Ureter (tissue), 1 donor: ENCODE measurements around a stretch of chr19.

DNA sequence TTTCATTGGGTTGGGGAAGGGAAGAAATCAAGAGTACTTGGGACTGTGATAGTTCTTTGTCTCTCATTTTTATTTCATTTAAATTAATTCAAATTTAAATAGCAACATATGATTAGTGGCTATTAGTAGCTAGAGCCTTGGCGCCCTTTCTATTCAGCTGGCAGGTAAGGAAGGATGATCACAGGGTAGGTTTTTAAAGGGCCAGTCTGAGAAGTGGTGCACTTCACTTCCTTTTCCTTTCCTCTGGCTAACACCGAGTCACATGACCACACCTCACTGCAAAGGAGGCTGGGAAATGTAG is 128.8 kb downstream of the TSHZ3 start:
- PRO-cap = no peak

- PRO-cap = no peak
Measured at GRCh38 chr19:31263288-31263805, 85.9 kb downstream of the TSHZ3 start.

DNA sequence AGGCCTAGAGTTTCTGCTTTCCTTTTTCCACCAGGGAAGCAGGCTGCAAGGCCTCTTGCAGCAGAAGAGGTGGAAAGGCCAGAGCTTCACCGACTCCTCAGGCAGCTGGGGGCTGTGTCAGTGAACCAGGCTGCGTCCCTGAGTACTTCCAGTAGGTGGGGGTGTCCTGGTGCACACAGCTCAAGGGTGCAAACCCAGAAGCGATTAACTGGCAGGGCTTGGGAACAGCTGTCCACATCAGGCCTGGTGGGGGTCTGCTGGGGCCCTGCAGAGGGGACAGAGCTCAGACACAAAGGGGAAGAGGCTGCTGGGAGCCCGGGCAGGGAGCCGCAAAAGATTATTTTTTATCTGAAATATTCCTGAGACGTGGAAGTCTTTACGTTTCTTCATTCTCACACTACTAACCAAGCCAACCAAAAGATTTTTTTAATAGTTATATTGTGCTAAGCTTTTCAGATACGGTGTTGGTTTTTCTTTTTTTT is 11.1 kb downstream of the TSHZ3 start:
- PRO-cap = no peak

GRCh38 chr19:31859490-31859820 is 486.0 kb upstream of the ZNF507 start:
- PRO-cap = no peak

DNA sequence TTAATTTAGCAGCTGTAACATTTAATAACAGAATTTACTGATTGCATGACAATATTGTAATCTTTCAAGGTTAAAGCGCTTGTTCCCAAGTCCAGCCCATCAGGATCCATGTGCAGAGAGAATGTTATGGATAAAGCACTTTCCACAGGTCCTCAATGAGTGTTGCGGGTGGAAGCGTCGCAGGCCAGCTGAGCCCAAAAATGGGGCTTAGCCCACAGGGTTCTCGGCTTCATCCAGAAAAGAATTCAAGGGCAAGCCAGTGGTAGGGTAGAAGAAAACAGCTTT is 455.7 kb upstream of the ZNF507 start:
- PRO-cap = no peak

GRCh38 chr19:32018102-32018724 is 327.2 kb upstream of the ZNF507 start:
- PRO-cap = no peak

DNA sequence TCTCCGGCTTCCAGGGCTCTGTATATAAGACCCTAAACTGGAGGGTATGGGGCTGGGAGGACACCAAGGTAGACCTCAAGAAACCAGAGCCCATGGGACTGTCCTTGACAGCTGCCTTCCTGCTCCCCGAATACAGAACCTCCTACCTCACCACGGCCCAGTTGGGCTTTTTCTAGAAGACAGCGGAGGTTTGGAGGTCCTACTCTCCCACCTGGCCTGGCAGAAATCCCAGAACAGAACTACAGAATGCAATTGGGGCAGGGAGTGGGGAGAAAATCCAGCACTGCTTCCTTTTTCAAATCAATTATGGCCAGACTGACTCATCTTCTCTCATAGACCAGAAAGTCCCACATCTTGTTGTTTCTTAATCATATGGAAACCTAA is 177.2 kb upstream of the ZNF507 start:
- PRO-cap = no peak

DNA sequence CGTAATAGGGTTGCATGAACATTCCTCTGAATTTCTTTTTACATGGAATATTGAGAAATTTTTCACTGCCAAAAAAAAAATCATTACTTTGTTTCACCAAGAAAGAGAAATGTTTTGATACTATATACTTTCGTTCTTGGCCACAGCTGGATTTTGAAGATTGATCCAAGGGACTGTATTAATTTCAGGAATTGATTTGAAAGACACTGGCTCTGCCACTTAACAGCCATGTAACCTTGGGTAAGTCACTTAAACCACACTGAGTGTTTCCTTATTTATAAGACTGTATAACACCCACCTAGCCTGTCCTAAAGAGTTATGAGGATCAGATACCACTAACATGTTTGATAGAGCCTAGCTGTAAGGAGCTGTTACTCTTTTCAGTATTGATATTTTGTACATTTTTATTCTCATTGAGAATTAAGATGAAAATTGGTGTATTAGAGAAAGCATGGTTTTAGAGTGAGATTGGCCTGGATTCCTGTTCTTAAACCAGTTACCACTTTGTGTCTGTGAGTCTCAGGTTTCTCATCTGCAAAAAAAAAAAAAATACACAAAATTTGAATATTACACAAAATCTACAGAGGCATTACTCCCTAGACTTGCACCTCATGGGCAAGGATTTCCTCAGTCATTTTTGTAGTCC is 1.8 kb downstream of the ZNF507 start:
- PRO-cap = no peak

DNA sequence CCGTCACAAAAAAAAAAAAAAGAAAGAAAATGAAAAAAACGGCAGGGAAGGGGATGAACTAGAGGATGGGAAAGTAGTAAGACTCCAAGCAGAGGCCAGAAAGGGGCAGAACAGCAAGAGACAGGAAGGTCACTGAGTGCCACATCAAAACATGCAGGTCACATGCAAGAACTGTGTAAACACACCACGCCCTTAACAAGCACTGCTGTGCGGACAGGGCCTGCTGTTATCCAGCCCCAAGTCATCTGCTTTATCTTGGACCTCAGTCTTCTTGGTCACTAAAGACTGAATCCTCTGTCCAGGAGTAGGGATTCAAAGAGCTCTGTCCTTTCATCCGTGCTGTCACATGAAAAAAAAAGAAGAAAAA is 5.0 kb downstream of the ANKRD27 start:
- PRO-cap = no peak

GRCh38 chr19:32928271-32929083 is 43.3 kb downstream of the CEP89 start:
- PRO-cap = no peak

DNA sequence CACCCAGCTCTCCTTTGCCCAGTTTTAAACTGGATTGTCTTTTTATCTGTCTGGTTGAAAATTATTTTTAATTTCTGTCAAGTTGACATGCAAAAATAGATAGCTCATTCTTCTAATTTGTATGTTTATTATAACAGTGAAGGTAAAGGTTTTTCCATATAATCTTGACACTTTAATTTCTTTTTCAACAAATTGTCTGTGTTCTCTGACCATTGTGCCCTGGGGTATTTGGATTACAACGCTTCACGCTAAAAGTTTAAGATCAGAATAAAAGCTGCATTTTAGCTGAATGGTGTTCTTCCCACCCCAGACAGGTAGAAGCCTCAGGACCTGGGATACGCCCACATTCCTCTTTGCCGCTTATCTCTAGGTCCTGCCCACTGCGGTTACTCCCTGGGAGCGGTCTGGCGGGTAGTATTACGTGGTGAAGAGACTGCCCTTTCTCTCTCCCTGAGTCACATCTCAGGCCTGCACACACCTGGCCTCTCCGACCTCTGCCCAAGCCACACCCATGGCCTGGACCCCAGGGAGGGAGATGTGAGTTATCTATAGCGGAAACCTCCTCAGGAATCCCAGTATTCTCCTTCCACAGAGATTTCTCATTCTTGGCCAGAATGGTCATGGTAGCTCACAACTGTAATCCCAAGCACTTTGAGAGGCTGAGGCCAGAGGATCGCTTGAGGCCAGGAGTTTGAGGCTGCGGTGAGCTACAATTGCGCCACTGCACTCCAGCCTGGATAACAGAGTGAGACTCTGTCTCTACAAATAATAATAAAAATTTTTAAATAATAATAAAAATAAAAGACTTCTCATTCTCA is 17.3 kb downstream of the RHPN2 start:
- PRO-cap = no peak

GRCh38 chr19:33077844-33078635 is 2.9 kb upstream of the GPATCH1 start:
- PRO-cap = no peak

DNA sequence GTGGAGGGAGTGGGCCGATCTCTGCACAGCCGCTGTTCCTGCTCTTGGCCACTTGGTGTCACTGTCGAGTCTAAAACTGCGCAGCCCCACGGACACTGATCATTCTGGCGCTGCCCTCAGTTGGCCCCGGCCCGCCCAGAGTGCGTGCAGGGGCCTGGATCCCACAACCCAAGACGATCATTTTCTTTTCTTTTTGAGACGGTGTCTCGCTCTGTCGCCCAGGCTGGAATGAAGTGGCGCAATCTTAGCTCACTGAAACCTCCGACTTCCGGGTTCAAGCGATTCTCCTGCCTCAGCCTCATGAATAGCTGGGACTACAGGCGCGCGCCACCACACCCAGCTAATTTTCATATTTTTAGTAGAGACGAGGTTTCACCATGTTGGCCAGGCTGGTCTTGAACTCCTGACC is 12.1 kb downstream of the WDR88 start:
- PRO-cap = no peak

GRCh38 chr19:33194919-33195896 is 1.1 kb downstream of the LRP3 start:
- PRO-cap = no peak

GRCh38 chr19:33235338-33235680 is 9.7 kb upstream of the SLC7A10 start:
- PRO-cap = no peak

- PRO-cap = no peak
Measured at GRCh38 chr19:33246608-33247285, 21.1 kb upstream of the SLC7A10 start.

DNA sequence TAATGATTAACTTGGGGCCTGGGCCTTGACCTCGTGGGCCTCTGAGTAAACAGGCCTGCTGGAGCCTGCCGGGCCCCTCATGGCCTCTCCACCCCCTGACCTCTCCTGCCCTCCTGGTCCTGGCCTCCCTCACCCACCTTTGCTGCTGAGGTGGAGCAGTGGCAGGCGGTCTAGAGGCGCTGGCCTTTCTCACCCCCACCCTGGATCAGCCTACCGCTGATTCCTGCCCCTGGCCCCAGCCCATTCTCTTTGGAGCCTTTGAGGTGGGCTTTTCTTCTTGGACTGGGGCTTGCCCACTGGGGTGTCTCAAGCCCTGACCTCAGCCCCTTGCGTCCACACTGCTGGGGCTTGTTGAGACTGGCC is 26.2 kb downstream of the CEBPA start:
- PRO-cap = no peak

GRCh38 chr19:33403245-33404189 is 30.0 kb downstream of the CEBPG start:
- PRO-cap = no peak

DNA sequence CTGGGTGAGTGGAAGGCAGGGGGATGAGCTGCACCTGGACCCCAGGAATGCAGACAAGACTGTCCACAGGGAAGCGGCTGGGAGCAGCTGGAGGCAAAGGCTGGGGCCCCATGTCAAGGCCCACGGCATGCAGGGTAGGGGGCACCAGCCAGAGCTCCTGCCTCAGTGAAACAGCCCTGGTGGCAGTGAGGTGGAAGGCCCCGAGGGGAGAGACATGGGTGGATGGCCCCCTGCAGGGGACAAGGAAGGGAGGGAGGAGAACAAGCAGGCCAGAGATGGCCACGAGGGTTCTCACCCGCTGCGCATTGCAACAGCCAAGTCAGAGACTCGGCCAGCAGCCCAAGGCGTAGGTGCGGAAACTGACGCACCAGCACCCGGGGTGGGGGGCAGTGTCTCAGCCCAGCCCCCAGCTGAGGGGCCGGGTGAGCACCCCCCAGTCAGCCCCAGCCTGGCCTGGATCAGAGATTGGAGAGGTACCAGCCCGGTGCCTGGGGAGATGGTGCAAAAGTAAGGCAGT is 34.3 kb downstream of the PEPD start:
- PRO-cap = no peak

DNA sequence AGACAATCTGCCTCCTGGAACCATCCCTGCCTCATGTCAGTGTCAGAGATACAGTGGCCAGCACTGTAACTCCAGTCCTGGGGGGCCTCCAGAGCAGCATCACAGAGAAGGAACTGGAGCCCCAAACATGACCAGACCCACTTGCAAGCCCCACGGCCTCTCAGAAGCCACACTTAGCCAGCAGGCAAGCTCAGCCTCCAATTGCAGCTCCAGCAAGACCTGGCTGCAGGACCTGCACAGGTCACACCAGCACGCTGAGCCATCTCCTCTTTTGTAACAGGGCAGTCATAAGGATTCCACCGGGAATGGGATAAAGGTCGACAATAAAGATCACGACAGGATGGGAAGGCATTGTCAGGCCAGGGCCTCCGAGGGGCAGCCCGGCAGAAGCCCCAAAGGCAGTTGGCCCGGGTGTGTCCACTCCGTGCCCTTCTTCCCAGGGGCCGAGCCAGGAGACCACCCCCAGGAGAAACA is 12.7 kb downstream of the PEPD start:
- PRO-cap = no peak